Measurements from ENCODE around the genes G6PC2, BBS5, GORASP2 and TLK1.

DNA sequence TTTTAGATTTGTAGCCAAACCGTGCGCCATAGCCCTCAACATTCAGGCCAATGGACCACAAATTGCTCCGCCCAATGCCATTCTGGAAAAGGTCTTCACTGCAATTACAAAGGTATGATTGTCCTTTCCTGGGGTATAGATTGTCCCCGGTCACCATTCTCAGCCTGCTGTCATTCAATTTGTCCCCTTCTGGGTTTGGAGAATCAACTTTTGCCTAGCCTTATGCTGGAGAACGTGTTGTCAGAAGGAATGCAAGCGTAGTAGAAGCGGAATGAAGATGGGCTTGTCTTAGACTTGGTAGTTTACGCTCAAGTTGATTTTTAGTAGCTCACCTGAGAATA, 91.5 kb downstream of the CERS6 start:
- PRO-cap, result no peak

GRCh38 chr2:168734044-168734777, 68.2 kb upstream of the NOSTRIN start:
- PRO-cap, result no peak

- PRO-cap, result no peak
These were observed at the start of gene G6PC2 for GRCh38 chr2:168901099-168901377. Gene G6PC2 (plus strand): TSS chr2:168901291.

DNA sequence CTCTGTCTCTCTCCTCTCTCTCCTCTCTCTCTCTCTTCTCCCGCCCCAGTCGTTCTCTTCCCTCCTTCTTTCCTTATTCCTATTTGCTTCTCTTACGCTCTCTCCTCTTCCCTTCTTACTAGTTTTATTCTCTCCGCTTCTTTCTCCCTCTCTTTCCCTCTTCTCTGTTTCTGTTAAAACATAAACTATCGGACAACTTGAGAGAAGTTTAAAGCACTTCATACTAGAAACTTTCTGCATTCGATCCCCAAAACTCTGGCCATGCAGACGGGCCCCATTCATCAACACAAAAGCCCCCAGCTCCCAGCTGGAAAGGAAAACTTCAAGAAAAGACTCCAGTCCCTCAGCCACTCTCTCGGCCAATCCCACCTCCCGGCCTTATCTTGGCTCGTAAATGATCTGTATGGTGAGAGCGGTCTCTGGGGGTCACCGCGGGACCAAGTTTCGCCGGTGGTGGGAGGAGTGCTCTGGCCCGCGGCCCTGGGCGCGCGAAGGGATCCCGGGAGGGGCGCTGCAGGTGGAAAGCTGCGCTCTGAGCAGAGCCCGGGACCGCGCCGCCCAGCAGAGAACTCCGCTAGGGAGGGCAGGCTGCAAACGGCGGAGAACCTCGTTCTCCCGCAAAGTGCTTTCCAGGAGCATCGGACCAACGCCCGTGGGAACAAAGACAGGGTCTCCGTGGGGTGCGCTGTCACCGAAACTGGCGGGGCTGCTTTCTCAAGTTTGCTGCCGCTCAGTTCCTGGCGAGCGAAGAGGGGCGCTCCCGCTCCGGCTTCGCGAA, 753 bp downstream of the LRP2 start:
- PRO-cap, result no peak

GRCh38 chr2:169479097-169480210, at the start of gene BBS5:
Gene BBS5 (plus strand): TSS chr2:169479494.
- PRO-cap, result bidirectional peak, plus-strand start at chr2:169479469, minus-strand start at chr2:169479367

- PRO-cap, result no peak
These were observed 19.8 kb downstream of the KLHL41 start for GRCh38 chr2:169528899-169530130.

- PRO-cap, result unidirectional peak, minus-strand start at chr2:169717390
These were observed 16.4 kb upstream of the KLHL23 start for GRCh38 chr2:169717209-169717614.

GRCh38 chr2:169736278-169737178, 2.9 kb downstream of the KLHL23 start:
- PRO-cap, result unidirectional peak, minus-strand start at chr2:169736659; bidirectional peak, plus-strand start at chr2:169737027, minus-strand start at chr2:169736796

- PRO-cap, result no peak
These were observed 12.1 kb downstream of the SSB start for GRCh38 chr2:169810400-169811565.

GRCh38 chr2:170000281-170000918, 173.1 kb downstream of the UBR3 start:
- PRO-cap, result no peak

GRCh38 chr2:170217754-170218189, 39.8 kb downstream of the MYO3B start:
- PRO-cap, result no peak

DNA sequence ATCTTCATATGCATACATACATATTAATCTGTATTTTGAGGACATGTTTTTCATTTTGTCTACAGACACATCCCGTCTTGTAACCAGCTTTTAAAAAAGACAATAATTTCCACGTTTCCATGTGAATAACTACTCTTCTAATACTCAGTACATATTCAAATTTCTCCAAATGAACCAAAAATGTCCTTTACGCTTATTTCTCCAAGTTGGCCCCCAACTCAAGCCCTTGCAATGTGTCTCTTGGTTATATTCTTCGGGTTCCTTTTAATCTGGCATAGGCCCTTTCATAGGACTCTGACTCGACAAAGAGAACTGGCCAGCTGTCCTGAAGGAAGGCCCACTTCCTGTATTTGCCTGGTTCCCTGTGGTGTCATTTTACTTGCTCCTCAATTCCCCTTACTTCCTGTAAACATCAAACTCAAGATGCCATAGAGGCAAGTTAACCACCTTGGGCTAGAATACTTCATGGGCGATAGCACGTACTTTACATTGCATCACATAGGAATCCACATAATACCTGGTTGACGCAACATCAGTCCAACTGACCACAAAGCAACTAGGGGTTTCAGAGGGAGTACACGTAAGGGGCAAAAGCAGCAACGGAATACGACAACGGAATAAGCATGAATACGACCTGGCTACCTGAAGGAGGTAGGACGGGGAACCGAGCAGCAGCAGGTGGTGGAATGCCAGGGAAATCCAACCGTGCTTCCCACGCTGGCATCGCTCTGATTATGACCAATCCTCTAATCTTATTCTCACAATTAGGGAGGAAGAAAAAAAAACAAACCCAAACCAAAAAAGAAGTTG, 938 bp upstream of the GORASP2 start:
- PRO-cap, result no peak

DNA sequence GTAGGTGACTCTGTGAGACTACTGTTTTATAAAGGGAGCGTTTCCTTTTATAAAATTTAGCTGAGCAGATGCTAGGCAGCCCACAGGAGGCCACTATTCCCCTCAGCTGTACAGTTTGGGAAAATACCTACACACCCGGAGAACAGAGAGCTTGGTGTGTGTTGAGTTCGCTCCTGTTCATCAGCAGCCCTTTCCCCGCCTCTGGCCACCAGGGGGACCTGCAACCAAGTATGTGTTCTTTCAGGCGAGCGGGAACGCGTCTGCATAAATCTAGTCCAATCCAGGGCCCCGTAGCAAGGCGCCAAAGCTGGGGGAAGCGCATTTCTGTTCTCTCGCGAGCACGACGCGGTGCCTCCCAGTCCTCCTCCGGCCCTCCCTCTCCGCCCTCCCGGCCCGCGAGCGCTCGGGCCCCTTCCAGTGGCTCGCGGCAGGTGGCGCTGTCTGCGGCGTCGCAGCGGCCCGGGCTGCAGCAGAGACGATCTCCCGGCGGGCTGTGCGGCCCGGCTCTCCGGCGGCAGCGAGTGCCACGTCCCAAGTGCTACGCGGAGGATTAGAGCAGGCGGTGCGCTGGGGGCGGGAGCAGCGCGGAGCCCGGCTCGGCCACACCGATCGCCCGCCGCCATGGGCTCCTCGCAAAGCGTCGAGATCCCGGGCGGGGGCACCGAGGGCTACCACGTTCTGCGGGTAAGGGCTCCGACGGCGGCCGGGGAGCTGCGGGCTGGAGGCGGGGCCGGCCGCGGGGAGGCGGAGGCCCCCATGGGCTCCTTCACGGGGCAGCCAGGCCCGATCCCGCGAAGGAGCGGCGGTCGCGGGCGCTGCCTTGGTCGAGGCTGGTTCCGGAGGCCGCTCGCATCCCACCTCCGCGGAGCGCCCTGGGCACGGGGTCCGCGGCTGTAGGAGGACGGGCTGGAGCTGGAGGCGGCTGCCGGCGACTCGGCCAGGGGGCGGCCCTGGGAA, at the start of gene GORASP2:
Gene GORASP2, plus strand, starts transcription at position 534 of the 957 bp plus-strand sequence.
- PRO-cap, result bidirectional peak, plus-strand start at position 553 of the sequence, minus-strand start at position 198 of the sequence

- PRO-cap, result no peak
These were observed 57.6 kb downstream of the GORASP2 start for GRCh38 chr2:170986557-170987094.

GRCh38 chr2:171083661-171084423, 76.9 kb downstream of the TLK1 start:
- PRO-cap, result no peak

DNA sequence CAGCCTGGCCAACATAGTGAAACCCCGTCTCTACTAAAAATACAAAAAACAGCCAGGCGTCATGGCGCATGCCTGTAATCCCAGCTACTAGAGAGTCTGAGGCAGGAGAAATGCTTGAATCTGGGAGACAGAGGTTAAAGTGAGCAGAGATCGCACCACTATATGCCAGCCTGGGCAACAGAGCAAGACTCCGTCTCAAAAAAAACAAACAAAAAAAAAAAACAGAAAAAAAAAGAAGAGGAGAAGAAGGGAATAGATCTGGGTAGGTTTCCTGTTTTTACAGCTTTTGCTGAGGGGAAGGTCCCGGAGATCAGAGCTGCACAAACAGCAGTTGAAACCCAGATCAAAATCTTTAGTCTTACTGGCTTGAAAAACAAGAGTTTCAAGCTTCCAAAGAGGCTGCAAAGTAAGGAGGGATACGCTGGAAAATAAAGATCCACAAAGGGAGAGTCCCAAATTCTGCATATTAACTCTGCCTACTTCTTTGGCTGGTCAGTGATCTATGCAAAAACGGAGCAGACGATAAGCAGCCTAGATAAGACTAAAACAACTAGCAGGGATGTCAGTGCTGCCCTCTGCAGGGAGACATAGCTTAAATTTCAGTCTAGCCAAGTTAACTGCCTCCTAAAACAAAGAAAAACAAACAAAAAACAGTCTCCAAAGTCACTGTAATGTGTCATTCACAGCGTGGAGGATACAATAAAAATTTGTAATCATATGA, 74.1 kb downstream of the TLK1 start:
- PRO-cap, result no peak

- PRO-cap, result bidirectional peak, plus-strand start at chr2:171160361, minus-strand start at chr2:171160410; bidirectional peak, plus-strand start at chr2:171161084, minus-strand start at chr2:171160837
These were observed at the start of gene TLK1 for GRCh38 chr2:171159993-171160985. Gene TLK1 (minus strand): TSS chr2:171160893.

- PRO-cap, result no peak
These were observed 734 bp downstream of the METTL8 start for GRCh38 chr2:171432882-171433630.

DNA sequence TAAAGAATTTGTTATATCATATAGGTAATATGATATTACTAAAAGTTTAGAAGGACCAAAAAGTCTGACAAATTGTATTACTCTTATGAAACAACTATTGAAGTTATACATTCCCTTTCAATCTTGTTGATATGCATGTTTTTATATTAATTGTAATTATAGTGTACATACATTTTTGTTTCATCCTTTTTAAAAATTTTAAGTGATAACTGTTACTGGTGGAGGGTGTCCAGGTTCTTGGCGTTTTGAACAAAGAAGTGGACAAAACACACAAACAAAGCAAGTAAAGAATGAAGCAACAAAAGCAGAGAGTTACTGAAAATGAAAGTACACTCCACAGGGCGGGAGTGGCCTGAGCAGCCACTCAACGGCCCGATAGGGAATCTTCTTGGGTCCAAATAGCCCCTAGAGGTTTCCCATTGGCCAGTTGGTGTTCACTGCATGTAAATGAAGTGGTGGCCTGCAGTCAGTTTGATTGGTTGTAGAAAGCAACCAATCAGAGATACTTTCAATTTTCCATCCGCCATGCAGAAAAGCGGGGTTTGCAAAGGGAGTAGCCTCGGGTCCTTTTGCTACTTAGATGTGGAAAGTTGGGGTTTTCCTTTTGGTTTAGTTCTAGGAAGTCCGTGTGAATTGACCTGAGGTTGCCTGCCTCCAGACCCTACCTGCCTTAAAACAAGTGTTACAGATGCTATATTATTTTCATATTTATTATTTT, 31.5 kb downstream of the CYBRD1 start:
- PRO-cap, result unidirectional peak, plus-strand start at position 530 of the sequence

DNA sequence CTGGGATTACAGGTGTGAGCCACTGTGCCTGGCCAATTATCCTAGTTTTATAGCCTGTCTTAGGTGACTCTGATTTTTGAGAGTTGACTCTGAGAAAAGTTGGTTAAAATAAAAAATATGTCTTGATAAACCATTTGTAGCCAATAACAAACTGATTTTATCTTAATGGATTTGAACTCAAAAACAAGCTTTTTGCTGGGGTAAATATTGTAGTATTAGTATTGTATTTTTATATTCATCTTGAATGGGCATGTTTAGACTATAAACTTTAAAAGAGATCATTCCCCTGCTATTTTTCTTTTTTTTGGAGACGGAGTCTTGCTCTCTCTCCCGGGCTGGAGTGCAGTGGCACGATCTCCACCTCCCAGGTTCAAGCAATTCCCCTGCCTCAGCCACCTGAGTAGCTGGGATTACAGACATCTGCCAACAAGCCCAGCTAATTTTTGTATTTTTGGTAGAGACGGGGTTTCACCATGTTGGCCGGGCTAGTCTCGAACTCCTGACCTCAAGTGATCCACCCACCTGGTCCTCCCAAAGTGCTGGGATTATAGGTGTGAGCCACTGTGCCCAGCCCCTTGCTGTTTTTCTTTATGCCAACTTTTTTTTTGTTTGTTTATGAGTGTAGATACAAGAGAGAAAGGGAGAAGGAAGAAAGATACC, 13.8 kb downstream of the DYNC1I2 start:
- PRO-cap, result no peak

Measured in sciatic nerve (tissue), 1 donor.